Jejunum (tissue), 1 donor: Measurements from ENCODE around the gene STRA8.

DNA sequence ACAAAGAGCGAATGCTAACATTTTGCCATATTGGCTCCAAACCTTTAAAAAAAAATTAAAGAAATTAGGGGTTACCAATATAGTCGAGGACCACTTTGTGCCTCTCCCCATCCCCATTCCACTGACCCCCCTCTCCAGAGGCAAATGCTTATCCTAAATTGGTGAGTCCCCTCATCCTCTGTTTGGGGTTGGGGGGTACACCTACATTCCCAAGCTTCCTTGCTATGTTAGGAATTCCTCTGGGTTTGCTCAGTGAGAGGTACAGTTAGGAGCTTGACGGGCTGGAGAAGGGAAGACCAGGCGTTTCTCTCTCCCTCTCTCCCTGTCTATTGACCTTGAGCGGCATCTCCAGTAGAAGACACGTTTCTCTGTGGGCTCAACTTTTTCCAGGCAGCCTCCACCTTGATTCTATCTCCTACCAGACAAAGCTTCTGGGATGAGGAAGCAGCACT lies 6.7 kb upstream of the AKR1B15 start:
- PRO-cap = no peak

- PRO-cap = no peak
These were observed 44.9 kb downstream of the BPGM start for GRCh38 chr7:134691631-134691919.

DNA sequence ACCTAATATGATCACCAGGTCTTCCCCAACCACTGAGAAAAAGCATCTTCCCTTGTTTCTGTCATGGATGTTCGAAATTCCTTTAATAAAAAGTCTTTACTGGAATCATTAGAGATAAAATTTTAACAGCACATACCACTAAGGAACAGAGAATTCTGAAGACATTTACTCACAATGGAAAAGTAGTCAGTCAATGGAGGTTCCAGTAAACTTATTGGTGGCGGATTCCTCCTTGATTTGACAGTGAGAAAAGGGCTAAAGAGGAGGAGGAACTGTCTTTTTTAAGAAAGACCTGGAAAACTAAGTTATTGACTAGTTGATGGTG lies 46.0 kb downstream of the BPGM start:
- PRO-cap = no peak

DNA sequence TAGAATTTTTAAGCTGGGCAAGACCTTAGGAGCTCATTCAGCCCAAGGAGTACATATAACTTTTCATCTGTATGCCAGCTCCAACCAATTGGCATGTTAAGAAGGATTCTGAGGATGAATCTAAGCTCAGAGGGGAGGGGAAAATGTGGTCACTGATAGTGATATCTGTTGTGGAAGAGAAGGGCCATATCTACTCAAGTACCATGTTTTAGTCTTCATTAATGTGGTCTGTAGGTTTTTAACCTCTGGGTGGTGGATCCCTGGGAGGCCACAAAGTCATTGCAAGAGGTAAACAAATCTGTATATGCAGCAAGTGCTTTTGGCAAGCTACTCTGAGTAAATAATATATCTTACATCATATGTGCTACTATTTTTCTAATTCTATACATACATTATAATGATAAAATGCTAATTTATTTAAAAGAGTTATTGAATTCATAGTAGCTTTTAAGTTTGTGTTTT lies 6.5 kb downstream of the CALD1 start:
- PRO-cap = no peak

- PRO-cap = no peak
These were observed 49.1 kb downstream of the CALD1 start for GRCh38 chr7:134828484-134828939.

- PRO-cap = no peak
These were observed 55.7 kb downstream of the CALD1 start for GRCh38 chr7:134835158-134835450.

DNA sequence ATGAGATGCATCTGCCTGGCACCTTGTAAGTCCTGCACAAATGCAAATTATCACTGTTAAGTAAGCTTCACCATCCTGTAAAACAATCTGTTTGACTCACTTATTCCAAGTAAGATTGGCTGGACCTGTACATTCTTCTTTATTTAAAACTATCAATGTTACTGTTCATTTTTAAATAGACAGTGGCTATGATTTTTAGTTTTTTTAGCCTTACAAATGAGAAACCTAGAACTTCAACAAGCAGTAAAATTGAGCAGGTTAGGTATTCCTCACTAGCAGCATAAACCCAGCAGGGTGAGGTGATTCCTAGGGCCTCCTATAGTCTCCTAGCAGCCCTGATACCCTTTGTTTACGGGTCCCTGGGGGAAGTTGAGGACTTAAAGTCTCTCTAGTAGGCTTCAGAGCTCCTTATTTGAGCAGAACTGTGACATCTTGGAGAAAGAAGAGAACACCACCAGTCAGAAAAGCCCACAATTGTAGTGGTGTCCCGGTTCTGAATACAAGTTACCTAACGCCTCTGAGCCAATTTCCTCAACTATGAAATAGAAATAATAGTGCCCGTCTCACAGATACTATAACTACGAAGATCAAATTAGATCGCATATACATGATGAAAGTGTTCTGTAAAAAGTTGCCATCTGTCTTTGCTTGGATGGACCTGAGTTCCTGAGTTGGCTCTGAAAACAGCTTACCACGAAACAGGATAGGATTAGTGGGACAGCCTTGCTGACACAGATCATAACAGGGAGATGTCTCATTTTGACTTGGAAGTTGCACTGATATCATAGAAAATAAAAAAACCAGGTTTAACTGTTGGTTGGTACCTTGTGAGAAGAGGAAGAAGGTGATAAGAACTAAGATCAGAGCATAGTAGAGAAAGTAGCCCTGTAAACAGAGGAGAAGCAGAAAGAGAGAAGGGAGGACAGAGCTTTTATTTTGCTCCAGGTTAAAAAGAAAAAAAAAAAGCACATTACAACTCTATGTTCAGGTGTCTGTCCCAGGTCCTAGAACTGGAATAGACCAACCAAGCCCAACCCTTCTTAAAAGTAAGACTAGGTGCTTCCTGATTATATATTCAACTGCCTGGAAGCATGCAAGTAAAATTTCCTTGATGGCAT lies 79.5 kb upstream of the AGBL3 start:
- PRO-cap = no peak

DNA sequence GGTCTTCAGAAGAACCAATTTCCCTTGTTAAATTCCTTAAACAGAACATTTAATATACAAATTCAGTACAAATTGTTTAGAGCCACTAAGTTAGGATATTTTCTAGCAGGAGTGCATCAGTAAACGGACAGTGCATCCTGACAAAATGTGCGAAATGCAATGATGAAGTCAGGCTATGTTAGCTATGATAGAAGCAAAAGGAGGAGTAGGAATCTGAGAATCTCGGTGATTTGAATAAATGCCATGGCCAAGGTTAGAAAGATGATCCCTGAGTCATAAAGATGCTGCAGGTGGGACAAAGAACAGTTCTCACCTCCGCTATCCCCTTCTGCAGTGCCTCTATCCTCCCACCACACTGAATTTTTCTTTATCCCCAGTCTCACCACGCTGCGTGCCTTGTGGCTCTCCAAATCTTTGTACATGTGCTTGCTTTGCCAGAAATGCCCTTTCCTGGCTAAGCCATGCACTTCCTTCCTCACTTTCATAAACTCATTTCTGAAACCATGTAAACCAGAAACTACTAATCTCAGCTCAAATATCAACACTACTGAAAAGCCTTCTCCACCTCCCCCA lies 31.8 kb upstream of the AGBL3 start:
- PRO-cap = no peak

- PRO-cap = no peak
These were observed 3.5 kb upstream of the TMEM140 start for GRCh38 chr7:135144276-135144891.

- PRO-cap = no peak
These were observed 4.4 kb downstream of the WDR91 start for GRCh38 chr7:135206791-135207439.

DNA sequence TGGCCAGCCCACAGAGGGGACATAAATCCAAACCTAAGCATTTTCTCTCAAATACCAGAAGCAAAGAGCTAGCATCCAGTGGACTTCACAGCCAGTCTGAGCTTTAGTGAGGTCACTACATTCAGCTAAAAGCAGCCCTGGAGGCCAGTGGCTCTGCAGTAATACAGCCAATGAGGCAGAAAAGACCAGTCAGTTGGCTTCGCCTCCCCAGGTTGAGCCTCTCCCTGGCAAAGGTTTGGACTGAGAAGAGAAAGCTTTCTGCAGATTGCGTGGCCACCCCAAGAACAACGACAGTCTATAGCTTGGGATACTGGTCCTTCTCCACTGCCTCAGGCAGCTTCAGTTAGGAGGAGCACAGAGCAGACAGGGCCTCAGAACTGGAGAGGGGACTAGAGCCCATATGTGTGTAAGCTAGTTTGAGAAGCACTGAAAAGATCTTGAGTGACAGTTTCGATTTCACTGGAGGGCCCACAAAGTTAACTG lies 3.8 kb downstream of the WDR91 start:
- PRO-cap = no peak

DNA sequence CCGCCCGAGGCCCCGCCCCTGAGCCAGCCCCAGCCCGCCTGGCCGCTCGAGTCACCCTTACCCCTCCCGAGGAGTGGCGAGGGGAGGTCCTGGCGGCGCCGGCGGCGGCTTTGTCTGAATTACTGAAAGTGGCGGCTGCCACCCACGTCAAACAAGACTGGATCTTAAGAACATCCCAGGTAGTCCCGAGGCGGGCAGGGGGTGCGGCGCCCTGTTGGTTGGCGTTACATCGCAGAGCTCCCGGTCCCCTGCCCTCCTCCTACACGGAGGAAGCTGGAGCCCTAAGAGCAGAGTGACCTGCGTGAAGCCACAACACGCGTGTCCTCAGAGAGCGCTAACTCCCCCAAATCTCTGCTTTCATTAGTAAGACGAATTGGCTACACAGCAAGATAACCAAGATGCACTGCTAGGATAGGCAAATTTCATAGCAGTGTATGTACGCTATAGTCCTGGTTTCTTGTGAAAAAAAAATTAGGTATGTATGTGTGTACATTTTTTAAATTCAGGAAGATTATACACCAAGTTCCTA lies 408 bp upstream of the WDR91 start:
- PRO-cap = bidirectional peak, plus-strand start at position 60 of the sequence, minus-strand start outside the sequence

- PRO-cap = no peak
These were observed at the start of gene STRA8 for GRCh38 chr7:135233723-135233974. Gene STRA8 (plus strand): TSS chr7:135233838.

DNA sequence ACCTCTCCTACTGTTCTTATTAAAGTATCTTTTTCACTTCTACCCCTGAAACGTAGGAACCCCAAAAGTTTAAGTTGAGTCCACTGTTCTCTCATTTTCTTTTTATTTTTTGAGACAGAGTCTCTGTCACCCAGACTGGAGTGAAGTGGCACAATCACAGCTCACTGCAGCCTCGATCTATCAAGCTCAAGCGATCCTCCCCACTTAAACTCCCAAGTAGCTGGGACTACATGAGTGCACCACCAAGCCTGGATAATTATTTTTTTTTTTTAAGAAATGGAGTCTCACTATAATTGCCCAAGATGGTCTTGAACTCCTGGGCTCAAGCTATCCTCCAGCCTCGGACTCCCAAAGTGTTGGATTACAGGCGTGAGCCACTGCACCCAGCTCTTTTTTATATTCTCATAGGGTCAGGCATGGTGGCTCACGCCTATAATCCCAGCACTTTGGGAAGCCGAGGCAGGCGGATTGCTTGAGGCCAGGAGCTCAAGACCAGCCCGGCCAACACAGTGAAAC lies 13.1 kb downstream of the CNOT4 start:
- PRO-cap = no peak

- PRO-cap = no peak
These were observed 13.3 kb upstream of the FAM180A start for GRCh38 chr7:135761800-135762473.

GRCh38 chr7:136046115-136046602 lies 69.0 kb upstream of the MTPN start:
- PRO-cap = no peak

GRCh38 chr7:136871208-136871738 lies 2.8 kb downstream of the CHRM2 start:
- PRO-cap = no peak

DNA sequence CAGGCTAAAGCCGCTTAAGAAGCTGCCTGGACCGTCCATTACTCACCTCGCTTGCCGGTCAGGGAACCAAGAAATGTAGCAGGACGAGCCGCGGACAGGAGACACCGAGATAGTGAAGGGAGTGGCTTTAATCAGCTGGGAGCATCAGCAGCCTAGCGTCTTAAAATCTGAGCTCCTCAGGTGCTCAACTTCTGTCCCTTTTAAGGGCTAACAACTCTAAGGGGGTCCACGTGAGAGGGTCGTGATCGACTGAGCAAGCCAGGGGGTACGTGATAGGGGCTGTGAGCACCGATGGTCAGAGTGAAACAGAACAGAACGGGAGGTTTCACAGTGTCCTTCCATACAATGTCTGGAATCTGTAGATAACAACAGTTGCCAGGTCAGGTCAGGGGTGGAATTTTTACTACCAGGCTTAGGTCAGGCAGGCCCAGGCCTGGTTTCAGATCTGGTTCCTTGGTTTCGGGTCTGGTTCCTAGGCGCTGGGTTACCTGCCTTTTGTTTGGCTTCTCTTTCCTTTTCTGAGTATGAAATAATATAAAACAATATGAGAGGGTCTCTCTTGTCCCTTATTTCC lies 75.2 kb downstream of the PTN start:
- PRO-cap = no peak

DNA sequence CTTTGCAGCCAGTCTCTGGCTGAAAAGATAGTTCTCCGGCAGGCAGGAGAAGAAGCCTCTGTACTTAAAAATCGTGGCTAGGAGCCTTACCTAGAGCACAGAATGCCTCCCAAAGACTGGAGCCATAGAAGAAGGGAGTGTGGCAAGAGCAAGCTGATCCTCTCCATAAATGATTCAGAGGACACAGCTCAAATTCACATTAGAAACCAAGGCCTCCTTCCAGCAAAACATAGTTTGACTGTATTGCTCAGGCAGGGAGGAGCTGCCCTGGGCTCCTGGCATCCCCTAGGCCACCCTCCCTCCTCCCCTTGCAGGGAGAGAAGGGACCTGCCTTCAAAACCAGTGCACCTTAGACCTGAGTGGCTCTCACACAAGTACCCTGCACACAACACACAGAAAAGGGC lies 64.8 kb downstream of the CREB3L2 start:
- PRO-cap = no peak

DNA sequence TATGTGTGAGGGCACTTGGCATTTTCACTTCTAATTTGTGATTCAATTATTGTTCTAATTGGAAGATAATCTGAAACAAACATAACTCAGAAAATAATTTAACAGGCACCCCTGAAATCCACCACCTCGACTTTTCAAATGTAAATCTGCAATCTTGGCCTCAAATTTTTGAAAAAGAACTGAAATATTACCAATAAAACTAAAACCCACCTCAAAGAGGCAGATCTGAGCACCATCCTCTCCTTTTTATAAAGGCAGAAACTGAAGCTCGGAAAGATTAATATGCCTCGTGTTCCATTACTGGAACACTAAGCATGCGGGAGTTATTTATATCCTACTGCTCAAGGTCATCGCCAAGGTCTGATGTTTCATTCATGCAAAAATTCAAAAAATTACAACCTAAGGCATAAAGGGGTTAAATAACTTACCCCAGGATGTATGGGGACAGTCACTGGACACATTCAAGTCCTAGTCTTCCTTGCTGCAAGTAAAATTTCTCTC lies 46.4 kb downstream of the CREB3L2 start:
- PRO-cap = no peak